ENCODE data around the gene KNSTRN.

DNA sequence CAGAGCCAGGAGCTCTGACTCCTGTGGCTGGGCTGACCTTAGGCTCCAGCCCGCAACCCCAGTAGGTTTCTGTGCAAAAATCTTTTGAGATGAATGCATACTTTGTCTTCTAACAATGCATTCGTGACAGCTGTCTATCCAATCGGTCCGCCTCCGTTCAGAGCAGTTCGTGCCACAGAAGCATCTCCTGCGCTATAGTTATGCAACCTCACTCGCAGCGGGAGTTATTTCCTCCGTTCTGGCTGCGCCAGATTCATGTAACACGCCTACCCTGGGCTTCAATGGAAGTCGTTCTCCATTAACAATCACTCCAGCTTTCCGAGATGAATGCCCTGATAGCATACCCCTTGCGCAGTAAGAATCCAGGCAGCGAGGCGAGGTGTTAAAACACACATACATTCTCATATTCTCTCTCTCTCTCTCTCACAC is 1.5 kb upstream of the SPRED1 start:
- PRO-cap = bidirectional peak, plus-strand start outside the sequence, minus-strand start at position 200 of the sequence
- RAMPAGE, long total RNA, 2 experiments = no peak in any of the 2 experiments

DNA sequence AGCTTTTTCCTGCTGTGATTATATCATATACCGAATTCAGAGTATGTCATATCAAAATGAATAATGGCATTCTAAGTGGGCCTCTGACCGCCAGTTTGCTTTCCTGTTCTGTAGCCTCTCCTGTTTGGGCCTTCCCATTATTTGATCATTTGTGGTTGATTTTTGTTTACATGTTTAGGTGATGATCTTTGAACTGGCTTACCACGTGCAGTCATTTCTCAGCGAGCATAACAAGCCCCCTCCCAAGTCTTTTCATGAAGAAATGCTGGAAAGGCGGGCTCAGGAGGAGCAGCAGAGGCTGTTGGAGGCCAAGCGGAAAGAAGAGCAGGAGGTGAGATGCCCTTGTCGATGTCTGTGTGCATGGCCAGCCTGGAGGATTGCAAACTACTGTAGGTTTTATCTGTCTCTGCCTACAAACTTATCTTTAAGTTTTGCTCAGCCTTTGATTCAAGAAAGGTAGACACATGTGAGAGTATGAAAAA is 15.1 kb downstream of the EIF2AK4 start:
- PRO-cap = no peak
- RAMPAGE, long total RNA, 2 experiments = no peak in any of the 2 experiments

- PRO-cap = bidirectional peak, plus-strand start at chr15:40326205, minus-strand start at chr15:40326147; unidirectional peak, minus-strand start at chr15:40326460
- RAMPAGE, long total RNA, 2 experiments = no peak in any of the 2 experiments
Observed at GRCh38 chr15:40325617-40326778, 2.5 kb downstream of the INAFM2 start.

- PRO-cap = no peak
- RAMPAGE, long total RNA, 2 experiments = no peak in any of the 2 experiments
Observed at GRCh38 chr15:40347826-40348435, 2.9 kb upstream of the PHGR1 start.

GRCh38 chr15:40382564-40383781 is at the start of gene KNSTRN:
TSS of gene KNSTRN (plus strand) at chr15:40382721.
- PRO-cap = bidirectional peak, plus-strand start at chr15:40382944, minus-strand start at chr15:40382835
- RAMPAGE, long total RNA, 2 experiments = start-site peak on the plus strand in 2 of 2 experiments, at chr15:40382944-40383006 at its widest, 299 to 585 reads per replicate

DNA sequence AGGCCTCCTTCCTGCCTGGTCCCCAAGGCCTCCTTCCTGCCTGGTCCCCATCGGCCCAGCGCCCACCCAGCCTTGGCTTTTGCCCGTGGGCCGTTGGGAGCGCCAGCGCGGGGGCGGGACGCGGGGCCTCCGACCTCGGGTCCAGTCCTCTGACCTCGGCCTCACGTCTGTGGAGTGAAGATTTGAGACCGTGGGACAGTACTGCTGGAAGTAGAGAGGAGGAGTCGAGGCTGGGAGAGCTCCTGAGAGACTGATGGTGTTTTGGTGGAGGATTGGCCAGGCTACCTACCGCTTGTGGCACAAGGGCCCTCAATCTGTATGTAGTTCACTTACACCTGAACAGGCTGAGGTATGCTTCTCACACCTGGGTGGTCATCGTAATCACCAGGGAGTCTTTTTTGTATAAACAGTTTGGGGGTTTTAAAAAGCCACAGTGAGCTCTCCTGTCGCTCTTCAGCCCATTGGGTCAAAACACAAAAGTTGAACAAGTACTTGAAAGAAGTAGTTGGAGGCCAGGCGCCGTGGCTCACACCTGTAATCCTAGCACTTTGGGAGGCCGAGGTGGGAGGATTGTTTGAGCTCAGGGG is 500 bp downstream of the IVD start:
- PRO-cap = no peak
- RAMPAGE, long total RNA, 2 experiments = no peak in any of the 2 experiments

DNA sequence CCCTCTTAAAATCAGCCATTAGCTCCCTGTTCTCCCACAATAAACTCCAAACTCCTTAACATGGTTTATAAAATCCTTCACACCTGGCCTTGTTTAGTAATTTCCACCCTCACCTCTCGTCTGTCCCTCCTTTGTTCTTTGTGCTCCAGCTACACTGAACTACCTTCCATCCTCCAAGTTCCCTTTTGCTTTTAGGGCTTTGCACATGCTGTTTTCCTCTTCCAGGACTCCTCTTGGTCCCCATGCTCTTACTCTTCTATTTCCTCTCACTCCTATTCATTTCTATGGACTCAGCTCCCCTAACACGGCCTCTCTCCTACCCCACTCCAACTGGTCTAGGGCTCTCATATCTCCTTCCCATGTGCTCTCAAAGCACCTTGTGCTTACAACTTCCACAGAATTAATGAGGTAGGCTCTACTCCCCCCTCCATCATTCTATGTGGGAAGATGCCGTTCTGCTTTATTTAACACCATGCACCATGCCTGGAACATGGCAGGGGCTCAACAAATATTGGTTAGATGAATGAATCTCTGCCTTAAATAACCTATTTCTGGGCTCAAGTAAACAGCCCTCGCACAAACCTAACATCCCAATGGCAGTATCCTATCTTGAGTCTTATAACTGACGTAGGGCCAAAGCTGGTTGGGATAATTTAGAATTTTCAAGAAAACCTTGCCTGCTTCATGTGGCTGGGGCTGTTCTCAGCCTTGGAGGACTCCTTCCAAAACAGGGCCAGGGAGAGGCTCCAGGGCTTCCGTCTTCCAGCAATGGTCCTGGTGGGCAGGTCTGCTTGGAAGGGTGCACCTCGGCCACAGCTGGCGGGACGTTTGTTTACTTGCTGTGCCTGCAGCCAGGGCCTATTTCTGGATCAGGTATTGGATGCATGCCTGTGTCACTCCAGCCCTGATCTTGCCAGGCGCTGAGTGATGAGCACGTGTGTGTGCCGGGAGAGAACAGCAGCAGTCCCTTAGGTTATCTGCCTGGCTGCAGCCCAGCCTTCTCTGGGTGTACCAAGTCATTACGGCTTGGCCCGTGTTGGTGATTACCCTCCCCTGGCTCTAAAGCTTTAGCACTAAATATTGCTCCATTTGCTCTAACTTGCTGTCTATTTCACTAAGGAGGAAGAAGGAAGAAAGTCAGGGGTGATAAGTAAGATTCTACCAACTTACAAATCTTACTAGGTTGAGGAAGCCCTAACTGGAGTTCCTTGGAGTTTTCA is 15.3 kb downstream of the CCDC32 start:
- PRO-cap = no peak
- RAMPAGE, long total RNA, 2 experiments = no peak in any of the 2 experiments

- PRO-cap = no peak
- RAMPAGE, long total RNA, 2 experiments = no peak in any of the 2 experiments
Observed at GRCh38 chr15:40550638-40551134, 14.2 kb downstream of the CCDC32 start.

- PRO-cap = no peak
- RAMPAGE, long total RNA, 2 experiments = no peak in any of the 2 experiments
Observed at GRCh38 chr15:40558015-40558389, 6.8 kb downstream of the CCDC32 start.

GRCh38 chr15:40582639-40583377 is 11.2 kb upstream of the KNL1 start:
- PRO-cap = no peak
- RAMPAGE, long total RNA, 2 experiments = no peak in any of the 2 experiments

DNA sequence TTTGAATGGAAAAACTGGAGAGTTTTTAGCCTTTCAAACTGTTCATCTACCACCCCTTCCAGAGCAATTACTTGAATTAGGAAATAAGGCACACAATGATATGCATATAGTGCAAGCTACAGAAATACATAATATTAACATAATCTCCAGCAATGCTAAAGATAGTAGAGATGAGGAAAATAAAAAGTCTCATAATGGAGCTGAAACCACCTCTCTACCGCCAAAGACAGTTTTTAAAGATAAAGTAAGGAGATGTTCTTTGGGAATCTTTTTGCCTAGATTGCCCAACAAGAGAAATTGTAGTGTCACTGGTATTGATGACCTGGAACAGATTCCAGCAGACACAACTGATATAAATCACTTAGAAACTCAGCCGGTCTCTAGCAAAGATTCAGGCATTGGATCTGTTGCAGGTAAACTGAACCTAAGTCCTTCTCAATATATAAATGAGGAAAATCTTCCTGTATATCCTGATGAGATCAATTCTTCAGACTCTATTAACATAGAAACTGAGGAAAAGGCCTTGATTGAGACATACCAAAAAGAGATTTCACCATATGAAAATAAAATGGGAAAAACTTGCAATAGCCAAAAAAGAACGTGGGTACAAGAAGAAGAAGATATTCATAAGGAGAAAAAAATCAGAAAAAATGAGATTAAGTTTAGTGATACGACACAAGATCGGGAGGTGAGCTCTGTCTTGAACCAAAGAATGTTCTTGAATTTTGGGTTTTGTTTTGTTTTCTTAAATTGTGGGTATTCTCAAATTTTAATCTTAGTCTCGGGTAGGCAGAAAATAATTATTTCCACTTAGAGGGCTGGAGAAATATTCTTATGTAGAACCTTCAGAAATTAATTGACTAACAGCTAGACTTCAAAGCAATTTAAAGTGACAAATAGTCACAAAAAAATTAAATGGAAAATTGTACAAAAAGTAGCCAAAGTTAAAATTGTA is 31.2 kb downstream of the KNL1 start:
- PRO-cap = no peak
- RAMPAGE, long total RNA, 2 experiments = no peak in any of the 2 experiments

GRCh38 chr15:40766724-40767375 is 2.9 kb upstream of the C15orf62 start:
- PRO-cap = no peak
- RAMPAGE, long total RNA, 2 experiments = no peak in any of the 2 experiments

- PRO-cap = no peak
- RAMPAGE, long total RNA, 2 experiments = no peak in any of the 2 experiments
Observed at GRCh38 chr15:40825475-40825960, 3.0 kb downstream of the PPP1R14D start.

DNA sequence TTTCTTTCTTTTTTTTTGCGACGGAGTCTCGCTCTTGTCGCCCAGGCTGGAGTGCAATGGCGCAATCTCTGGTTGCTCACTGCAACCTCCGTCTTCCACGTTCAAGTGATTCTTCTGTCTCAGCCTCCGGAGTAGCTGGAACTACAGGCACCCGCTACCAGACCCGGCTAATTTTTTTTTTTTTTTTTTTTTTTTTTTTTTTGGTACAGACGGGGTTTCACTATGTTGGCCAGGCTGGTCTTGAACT is 1.2 kb downstream of the SPINT1 start:
- PRO-cap = no peak
- RAMPAGE, long total RNA, 2 experiments = no peak in any of the 2 experiments

DNA sequence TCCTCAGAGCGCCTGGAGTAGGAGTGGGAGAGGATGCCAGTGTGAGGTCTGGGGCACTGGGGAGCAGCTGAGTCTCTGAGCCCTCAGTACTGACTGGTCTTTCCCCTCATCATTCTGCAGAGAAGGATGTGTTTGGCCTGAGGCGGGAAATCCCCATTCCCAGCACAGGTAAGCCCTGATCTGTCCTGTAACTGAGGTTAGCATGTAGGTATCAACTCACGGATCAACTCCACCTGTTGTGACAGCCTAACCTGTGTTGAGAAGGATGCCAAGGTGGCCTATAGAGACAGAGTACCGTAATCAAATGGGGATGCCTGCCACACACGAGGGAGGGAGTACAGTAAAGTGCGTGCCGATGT is 12.3 kb downstream of the SPINT1 start:
- PRO-cap = no peak
- RAMPAGE, long total RNA, 2 experiments = no peak in any of the 2 experiments

- PRO-cap = no peak
- RAMPAGE, long total RNA, 2 experiments = no peak in any of the 2 experiments
Observed at GRCh38 chr15:40856714-40857606, 13.1 kb downstream of the SPINT1 start.

- PRO-cap = no peak
- RAMPAGE, long total RNA, 2 experiments = no peak in any of the 2 experiments
Observed at GRCh38 chr15:40909552-40910070, 15.4 kb downstream of the VPS18 start.

DNA sequence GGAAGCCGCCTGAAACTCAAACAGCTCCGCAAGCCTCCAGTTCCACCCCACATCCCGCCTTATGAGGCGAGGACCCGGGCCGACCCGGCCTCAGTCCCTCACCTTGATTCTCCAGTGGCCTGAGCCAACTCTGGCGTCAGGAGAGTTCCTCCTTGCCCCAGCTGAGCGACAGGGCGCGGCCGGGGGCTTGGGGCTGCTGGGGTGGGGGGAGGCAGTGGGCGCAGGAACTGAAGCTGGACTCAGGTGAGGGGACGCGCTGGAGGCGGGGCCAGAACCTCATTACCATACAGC is 971 bp upstream of the DLL4 start:
- PRO-cap = unidirectional peak, minus-strand start at position 132 of the sequence
- RAMPAGE, long total RNA, 2 experiments = no peak in any of the 2 experiments

GRCh38 chr15:40930147-40931162 is 1.3 kb downstream of the DLL4 start:
- PRO-cap = bidirectional peak, plus-strand start at chr15:40930830, minus-strand start at chr15:40930852
- RAMPAGE, long total RNA, 2 experiments = no peak in any of the 2 experiments

GRCh38 chr15:41279361-41280009 is 48.4 kb downstream of the CHP1 start:
- PRO-cap = no peak
- RAMPAGE, long total RNA, 2 experiments = no peak in any of the 2 experiments

Data from right atrium auricular region (tissue), 2 donors.